Hair follicular keratinocyte (primary cell): ENCODE data around the gene ARL6IP1.

GRCh38 chr16:15874500-15875128 lies 13.8 kb downstream of the CEP20 start:
- RAMPAGE, long total RNA, result no peak

GRCh38 chr16:15958595-15959265 lies 9.3 kb downstream of the ABCC1 start:
- RAMPAGE, long total RNA, result no peak

DNA sequence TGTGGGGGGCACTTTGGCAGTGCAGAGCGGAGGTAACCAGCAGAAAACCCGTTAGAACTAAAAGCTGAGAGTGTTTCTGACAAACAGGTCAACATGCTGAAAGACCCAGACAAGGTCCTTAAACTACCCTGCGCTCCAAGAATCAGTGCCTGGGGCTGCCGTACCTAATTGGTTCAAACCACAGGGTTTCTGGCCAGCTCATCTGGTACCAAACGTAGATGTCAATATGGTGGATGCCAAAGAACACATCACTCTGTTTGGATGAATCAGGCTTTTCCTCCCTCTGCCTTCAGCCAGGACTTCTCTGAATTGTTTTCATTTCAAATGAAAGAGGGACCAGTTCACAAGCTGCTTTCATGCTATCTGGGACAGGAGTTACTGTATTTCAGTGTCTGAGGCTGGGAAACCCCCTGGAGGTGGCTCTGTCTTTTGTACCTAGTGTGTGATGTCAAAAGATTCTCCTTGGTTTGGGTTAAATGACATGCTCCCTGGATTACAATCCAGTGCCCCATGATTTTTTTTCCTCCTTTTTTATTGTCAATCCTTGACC lies 76.2 kb downstream of the ABCC1 start:
- RAMPAGE, long total RNA, result no peak

GRCh38 chr16:16086670-16087391 lies 136.5 kb downstream of the ABCC6 start:
- RAMPAGE, long total RNA, result no peak

DNA sequence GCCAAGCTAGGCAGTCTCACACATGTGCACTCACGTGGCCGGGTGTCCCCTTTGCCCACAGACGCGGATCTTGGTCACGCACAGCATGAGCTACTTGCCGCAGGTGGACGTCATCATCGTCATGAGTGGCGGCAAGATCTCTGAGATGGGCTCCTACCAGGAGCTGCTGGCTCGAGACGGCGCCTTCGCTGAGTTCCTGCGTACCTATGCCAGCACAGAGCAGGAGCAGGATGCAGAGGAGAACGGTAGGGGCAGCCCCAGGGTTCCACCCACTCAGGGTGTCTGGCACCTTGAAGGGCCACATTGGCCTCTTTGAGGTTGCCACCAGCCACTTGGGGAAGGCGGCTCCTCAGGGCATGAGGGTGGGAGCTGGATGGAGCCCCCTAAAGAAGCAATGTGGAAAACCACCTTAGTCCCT lies 132.9 kb downstream of the ABCC6 start:
- RAMPAGE, long total RNA, result no peak

GRCh38 chr16:16125608-16126152 lies 97.6 kb downstream of the ABCC6 start:
- RAMPAGE, long total RNA, result no peak

- RAMPAGE, long total RNA, result no peak
These were observed 80.3 kb downstream of the ABCC6 start for GRCh38 chr16:16142989-16143381.

DNA sequence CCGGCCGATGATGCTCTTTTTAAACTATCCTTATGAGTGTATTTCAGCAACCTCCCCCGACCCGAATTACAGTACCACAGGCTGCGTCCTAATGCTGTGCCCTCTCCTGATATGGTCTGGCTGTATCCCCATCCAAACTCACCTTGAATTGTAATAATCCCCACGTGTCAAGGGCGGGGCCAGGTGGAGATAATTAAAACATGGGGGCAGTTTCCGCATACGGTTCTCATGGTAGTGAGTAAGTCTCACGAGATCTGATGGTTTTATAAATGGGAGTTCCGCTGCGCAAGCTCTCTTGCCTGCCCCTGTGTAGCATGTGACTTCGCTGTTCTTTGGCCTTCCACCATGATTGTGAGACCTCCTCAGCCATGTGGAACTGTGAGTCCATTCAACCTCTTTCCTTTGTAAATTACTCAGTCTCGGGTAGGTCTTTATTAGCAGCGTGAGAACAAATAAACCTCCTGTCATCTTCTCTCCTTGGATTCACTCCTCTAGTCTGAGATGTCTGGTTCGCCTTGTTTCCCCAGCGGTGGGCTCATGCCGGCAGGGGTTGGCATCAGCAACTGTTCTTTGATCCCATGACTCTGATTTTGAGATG lies 120.4 kb downstream of the NPIPA7 start:
- RAMPAGE, long total RNA, result no peak

- RAMPAGE, long total RNA, result no peak
These were observed 399.9 kb downstream of the XYLT1 start for GRCh38 chr16:17070648-17071549.

DNA sequence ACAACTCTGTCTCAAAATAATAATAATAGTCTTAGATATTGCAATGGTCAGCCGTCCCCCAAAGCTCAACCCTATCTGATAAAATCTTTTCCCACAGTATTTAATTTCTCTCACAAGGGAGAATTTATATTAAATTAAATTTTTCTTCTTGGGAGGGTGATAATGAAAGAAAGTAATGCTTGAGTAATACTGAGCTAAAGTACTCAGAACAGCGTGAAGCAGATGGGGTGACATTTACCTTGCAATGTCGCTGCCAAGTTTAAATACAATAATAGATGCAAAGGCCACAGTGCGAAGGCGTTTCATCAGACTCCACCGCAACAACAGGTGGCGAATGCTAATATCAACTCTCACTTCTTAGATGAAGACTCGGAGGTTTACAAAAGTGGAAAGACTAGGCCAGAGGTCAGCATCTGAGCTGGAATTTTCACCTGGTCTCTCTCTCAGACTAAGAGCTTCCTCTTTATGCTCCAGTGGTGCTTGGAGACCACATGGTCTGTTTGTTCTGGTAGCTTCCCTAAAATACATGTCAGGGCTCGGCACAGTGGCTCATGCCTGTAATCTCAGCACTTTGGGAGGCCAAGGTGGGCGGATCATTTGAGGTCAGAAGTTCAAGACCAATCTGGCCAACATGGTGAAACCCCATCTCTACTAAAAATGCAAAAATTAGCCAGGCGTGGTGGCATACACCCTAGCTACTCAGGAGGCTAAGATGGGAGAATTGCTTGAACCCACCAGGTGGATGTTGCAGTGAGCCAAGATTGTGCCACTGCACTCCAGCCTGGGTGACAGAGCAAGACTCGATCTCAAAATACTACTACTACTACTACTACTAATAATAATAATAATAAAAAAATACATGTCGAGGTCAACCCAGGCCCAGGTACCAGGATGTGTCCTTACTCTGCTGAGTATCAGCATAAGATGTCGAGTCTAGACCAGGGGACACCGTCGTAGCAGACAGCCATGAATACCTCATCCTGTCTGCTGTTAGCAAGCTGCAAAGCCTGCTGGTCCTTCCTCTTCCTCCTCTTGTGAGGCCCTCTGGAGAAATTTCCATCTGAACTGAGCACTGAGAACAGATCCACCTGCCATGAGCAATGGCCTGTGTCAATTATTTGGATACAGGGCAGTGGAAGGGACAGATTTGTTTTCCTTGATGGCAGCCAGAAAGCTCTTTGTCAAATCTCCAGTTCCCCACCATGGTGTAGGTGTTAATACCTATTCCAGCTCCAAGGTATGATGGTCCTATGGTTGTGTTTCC lies 168.9 kb downstream of the XYLT1 start:
- RAMPAGE, long total RNA, result no peak

- RAMPAGE, long total RNA, result no peak
These were observed 158.7 kb downstream of the XYLT1 start for GRCh38 chr16:17312091-17312410.

DNA sequence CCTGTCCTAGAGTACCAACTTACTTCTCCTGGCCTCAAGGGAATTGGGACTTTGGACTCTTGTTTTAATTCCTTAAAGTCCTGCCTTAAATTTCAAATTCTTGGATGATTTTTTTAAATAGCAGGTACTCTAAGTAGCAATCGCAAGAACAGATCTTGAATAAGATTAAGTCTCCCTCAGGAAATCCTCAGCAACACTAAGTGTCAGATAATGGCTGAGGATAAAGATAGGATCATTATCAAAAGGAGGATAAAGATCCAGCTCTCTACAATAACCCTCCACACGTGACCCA lies 29.3 kb downstream of the XYLT1 start:
- RAMPAGE, long total RNA, result no peak

GRCh38 chr16:17472083-17472316 lies 1.2 kb upstream of the XYLT1 start:
- RAMPAGE, long total RNA, result no peak

DNA sequence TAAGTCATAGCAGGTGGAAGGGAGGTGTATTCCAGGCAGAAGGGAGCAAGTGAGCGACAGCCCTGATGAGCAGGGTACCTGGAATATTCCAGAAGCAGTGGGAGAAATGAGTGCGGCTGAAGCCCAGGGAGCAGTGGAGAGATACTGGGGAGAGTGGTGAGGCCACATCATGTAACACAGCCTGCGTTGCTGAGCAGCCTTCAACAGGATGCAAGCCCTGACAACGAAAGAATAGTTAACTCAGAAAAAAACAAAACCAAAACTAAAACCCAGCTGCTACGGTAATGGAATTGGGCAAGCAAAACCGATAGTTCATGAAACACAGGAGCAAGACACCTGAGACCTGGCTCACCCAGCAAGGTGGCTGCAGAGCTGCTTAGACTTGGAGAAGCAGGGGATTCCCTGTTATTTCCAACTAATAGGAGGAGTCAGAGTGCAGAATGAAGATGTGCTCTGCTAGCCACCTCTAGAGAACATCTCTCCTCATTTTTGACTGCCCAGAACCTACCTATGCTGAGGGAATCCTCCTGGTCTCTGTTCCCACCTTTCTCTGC lies 59.2 kb upstream of the XYLT1 start:
- RAMPAGE, long total RNA, result no peak

DNA sequence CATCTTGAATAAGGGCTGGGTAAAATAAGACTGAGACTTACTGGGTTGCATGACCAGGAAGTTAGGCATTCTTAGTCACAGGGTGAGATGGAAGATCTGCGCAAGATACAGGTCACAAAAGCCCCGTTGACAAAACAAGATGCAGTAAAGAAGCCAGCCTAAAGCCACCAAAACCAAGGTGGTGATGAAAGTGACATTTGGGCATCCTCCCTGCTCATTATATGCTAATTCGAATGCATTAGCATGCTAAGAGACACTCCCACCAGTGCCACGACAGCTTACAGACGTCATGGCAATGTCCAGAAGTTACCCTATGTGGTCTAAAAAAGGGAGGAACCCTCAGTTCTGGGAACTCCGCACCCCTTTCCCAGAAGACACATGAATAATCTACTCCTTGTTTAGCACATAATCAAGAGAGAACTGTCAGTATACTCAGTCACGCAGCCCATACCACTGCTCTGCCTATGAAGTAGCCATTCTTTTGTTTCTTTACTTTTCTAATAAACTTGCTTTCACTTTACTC lies 120.4 kb upstream of the XYLT1 start:
- RAMPAGE, long total RNA, result no peak

DNA sequence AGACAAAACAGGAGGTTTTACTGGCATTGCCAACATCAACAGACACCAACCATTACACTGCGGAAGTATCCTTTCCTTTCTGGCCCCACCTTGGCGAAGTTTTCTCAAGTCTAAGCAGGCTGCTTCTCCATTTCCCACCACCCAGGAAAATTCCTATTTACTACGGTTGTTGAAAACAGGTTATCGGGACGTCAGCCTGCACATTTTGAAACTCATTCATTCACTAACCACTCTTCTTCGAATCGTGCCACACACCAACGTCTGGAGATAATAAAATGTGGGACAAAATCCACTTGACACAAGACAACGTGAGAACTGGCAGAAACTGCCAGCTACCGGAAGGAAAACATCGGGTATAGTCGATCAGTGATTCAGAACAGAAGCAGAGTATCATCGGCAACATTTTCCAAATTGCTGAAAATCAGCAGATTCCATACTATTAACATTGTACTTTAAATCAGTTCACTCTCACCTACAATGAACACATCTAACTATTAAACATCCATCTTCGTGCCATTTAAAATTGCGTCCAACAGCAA lies 935 bp downstream of the RPS15A start:
- RAMPAGE, long total RNA, result no peak

GRCh38 chr16:18800465-18801726 lies at the start of gene ARL6IP1:
ARL6IP1 (minus strand) TSS chr16:18801549.
- RAMPAGE, long total RNA, result no peak

DNA sequence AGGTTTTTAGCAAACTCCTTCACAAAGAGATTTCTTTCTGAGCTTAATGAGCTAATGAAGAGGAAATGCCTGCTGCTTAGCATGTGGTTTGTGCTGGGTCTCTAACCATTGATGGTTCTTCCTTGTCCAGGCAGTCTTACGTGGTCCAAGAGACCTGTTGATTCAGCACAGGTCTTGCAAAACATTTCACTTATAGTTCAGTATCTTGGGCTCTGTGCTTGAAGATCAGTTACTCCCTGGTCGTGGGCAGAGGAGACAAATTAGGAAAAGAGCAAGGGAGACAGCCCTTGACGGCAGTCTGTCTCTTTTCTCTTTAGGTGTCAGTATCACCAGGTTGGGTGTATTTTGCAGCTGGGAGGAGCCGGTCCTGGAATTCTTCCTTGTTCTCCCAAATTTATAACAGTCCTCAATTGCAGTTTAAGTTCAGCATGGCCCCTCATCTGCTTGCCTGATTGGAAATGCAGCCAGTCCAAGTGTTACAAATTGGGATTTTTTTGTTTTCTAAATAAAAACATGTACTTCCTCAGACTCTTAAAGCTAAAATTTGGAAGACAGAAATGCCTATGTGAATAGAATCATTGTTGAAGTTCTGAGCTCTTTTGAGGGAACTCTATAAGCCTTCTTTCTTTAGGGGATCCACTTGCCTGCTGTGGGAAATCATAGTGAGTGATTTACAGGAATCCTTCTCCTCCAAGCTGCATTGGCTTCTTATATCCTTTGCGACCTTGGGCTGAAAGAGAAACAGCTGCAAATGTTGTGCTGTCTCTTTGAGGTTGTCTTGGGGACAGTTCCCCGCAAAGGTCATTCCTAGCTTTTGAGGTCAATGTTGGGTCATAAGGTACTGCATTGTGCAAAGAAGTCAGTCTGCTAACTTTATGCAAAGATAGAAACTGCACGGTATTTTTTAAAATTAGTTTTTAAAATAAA lies 3.6 kb downstream of the ITPRIPL2 start:
- RAMPAGE, long total RNA, result no peak

DNA sequence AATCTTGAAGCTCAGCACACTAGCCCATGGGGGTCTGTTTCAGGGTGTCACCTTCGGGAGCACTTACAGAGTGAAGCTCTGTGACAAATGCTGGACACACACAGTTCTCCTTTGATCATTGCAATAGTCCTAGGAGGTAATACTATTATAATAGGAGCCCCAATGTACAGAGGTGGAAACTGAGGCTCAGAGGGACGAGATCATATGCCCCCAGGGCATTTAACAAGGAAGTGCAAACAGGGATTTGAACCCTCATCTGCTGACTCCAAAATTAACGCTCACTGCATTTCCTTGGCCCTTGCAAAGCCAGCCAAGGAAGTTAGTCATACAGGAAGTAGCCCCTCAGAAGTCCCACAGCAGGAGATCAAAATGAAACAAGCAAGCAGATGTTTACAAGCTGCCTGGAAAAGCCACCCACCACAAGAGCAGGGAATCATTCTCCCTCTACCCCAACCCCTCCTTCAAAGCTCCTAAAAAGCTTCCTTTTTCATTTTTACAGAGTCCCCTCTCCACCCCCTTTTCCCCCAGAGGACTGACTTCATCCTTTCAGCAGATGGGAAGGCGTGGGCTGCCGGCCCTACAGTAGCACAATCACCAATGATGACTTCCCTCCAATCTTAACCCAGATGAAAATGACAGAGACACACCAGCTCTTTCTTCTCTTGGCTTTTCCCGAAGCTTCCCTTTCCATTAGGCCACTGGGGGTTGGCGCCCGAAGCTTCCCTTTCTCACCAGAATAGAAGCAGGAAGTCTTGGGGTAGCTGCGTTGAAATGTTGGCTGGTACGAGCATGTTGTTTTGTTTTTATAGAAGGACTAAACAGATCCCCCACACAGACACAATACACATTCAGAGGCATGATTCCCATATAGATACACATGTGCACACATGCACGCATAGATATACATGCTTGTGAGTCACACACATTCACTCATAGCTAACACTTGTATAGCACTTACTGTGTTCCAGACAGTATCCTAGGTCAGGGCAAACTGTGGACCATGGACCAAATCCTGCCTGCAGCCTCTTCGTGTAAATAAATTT lies 17.2 kb downstream of the ITPRIPL2 start:
- RAMPAGE, long total RNA, result no peak

DNA sequence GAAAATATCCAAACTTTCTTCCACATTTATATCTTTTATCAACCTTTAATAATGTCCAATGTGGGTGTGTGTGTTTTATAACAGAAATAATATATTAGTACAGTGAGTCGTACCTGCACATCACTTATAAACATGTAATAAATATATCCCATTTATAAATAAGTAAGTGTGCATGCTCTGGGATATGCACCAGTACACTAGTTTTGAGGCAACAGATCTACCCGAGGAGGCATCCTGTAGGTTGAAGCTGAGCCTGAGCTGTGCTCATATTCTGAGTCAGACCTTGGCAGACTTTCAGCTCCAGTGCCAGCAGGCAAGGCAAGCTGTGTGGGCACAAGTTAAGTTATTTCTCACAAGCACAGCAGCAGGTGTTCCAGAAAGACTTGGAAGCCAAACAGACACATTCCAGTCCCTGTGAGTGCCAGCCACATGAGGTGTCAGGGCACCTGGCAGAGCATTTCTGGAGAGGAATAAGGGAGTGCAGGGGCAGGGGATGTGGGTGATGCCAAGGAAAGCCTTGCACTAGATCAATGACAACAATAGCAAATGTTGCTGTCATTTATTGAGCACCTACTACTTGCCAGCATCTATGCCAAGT lies 1.3 kb upstream of the CLEC19A start:
- RAMPAGE, long total RNA, result no peak